Camera-type eye (tissue), 1 donor: ENCODE measurements around a stretch of chr7.

DNA sequence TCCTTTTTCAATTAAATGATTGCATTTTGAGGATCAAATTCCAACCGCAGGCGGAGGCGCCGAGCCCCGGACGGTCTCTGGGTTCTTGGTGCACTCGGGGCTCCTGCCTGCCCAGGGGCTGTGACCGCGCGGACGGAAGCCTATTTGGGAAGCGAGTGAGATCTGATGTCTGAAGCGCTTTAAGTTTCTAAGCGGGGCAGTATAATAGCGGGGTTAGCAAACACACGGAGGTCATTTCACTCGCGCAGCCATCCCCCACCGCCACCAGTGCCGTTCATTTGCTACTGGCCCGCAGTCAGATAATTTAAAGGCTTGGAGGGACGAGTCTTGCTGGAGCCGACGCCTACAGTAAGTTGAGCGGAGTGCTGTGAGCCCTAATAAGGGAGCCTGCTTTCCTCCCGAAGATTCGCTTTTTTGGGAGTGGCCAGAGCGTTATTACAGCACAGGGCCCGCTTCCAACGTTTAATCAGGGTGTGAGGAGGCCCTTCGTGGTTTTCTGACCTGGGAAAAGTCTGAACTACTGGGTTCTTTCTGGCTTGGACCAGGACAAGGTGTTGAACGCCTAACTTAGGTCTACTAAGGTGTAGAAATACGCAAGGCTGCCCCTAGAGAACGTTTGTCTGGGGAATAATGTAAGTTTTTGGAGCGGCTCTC, 32.1 kb upstream of the TOMM7 start:
- RAMPAGE, long total RNA, result no peak

GRCh38 chr7:22858829-22859587, 36.4 kb upstream of the TOMM7 start:
- RAMPAGE, long total RNA, result no peak

DNA sequence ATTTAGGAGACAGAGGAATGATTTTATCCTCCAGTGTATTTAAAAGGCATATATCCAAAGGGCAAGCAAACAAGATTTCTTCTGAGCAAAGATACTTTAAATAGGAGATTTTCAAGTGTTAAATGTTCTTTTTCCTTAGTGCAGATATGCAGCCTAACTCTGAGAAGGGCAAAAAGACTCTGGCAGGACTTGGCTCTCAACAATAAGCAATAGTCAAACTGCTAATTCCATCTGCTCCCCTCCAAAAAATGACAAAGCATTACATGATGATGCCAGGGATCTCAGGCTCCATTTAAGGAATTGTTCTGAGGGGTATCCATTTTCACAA, 4.2 kb downstream of the HYCC1 start:
- RAMPAGE, long total RNA, result no peak

DNA sequence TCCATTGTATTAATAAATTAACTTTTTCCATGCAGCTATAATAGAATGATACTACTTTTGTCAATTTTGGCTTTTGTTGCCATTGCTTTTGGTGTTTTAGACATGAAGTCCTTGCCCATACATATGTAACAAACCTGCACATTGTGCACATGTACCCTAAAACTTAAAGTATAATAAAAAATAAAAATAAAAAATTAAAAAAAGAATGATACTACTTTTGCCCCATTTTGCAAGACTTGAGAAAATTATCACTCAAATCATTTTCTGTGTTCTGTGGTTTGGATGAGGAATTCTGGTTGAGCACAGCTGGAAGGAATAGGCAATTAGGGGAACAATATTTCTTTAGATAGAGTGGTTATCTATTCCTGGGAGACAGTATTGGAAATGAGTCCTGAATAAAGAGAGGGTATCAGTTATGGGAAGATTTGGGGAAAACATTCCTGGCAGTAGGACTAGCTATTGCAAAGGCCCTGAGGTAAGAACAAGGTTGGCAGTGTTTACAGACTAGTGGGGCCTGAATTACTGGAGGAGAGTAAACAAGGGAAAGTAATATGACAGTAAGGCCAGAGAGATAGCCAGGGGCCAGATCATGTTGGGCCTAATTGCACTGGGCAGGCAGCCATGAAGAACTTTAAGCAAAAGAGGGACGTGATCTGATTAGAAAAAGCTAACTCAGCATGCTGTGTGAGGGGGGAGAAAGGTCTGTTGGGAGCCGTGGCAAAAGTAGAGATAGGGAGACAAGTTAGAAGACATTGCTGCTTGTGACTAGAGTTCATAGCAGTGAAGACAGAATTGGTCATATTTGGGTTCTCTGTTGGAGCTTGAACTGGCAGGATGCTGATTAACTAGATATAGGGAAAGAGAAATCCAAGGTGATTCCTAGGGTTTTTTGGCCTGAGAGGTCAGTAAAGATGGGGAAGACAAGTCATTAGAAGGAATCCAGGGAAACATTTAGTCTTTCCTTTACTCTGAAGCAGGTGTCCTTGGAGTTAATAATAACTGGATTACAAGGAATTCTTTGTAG, 9.1 kb downstream of the NUP42 start:
- RAMPAGE, long total RNA, result no peak

GRCh38 chr7:23471181-23472115, 1.2 kb upstream of the IGF2BP3 start:
- RAMPAGE, long total RNA, result no peak

- RAMPAGE, long total RNA, result no peak
These were observed 1.2 kb downstream of the GSDME start for GRCh38 chr7:24755916-24756577.

DNA sequence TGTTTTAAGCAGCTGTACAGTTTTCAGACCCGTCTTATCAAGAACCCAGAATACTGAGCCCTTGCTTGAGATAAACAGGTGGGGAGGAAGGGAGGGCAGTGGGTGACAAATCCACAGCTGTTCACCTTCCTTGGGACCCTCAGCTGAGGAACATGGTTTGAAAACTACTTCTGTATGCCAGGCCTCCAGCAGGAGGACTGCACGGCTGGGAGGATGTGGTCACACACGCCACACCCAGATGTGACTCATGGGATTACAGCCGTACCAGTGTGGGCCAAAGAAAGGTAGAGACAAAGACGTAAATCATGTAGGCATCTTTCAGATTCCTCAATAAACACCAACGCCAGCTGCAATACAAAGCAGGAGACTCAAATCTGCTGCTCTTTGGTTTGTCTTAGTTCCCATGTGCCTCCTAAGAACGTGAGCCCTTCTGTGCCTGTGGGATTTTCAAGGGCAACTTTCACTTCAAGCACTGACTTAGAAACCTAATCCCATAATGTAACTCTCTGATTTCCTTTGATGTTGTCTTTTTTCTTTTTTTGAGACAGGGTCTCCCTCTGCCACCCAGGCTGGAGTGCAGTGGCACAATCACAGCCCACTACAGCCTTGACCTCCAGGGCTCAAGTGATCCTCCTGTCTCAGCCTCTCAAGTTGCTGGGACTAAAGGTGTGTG, 64.2 kb upstream of the GSDME start:
- RAMPAGE, long total RNA, result no peak

GRCh38 chr7:25119331-25119854, 5.7 kb downstream of the CYCS start:
- RAMPAGE, long total RNA, result no peak

DNA sequence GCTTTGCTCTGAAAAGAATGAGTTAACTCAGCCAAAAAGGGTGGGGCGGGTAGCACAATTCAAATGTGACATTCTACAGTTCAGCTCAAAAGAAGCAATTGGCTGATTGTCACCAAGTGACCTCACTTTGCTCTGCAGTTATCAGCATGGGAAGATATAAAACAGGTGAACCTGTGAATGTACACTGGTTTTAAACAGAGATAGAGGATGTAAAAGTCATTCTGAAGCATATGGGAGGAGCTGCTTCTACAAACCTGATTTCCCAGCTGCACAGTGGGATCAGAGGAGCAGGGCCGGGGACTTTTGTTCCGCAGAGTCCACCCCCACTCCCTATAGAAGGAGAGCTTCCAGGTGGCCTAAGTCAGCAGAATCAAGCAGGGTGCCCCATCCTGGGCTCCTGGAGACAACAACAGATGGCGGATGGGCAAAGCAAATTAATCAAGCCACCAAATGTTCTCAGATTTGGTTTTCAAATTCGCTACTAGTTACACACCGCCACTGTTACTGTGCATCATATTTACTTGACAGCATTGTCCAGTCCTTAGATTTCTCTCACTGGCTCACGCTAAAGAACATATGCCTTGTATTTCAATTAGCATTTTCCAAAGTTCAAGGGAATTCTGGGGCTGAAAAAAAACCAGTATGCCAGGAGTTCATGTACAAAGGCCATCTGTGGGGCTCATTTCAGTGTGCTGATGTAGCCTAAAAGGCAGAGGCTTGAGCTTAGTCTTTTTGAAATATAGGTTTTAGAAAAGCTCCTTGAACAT, 27.6 kb upstream of the NPVF start:
- RAMPAGE, long total RNA, result no peak

GRCh38 chr7:25408326-25408598, 180.0 kb upstream of the NPVF start:
- RAMPAGE, long total RNA, result no peak

GRCh38 chr7:25580161-25580360, 351.8 kb upstream of the NPVF start:
- RAMPAGE, long total RNA, result no peak

GRCh38 chr7:26179539-26180549, 20.7 kb downstream of the HNRNPA2B1 start:
- RAMPAGE, long total RNA, result no peak

- RAMPAGE, long total RNA, result no peak
These were observed 4.8 kb downstream of the HNRNPA2B1 start for GRCh38 chr7:26195605-26196292.

- RAMPAGE, long total RNA, result start-site peak on the minus strand at chr7:26197353-26197406, 93 reads
These were observed 3.1 kb downstream of the HNRNPA2B1 start for GRCh38 chr7:26197289-26198075.

GRCh38 chr7:26198076-26198492, 2.5 kb downstream of the HNRNPA2B1 start:
- RAMPAGE, long total RNA, result no peak

- RAMPAGE, long total RNA, result no peak
These were observed 10.2 kb downstream of the CBX3 start for GRCh38 chr7:26211426-26212440.

- RAMPAGE, long total RNA, result no peak
These were observed 259.9 kb downstream of the SNX10 start for GRCh38 chr7:26551537-26551974.

GRCh38 chr7:27096792-27097891, 1.3 kb upstream of the HOXA1 start:
- RAMPAGE, long total RNA, result no peak

DNA sequence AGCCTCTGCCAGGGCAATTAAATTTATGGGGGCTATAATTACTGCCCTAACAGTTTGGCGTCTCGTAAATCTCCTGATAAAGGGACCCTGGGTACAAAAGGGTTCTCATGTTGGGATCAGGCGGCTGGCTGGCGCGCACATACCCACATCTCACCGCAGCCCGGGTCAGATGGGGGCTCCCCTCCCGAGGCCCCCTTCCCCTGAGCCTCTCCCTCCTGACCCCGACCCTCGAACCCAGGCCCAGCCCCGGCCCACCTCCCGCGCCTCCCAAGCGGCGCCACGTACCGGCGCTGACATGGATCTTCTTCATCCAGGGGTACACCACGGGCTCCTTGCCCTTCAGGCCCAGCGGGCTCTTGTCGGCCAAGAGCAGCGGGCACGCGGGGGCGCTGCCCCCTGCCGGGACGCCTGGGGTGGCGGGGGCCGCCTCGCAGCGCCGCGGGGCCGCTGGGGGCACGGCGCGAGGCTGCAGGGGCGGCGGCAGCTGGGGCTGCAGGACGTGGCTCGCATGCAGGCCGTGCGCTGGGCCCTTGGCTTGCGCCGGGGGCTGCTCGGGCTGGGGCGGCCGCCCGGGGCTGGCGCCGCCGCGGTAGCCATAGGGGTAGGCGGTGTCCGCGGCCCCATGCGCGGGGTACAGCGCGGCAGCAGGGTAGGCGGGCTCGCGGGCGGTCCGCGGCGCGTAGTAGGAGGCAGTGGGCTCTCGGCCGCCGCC, 568 bp downstream of the HOXA4 start:
- RAMPAGE, long total RNA, result no peak

DNA sequence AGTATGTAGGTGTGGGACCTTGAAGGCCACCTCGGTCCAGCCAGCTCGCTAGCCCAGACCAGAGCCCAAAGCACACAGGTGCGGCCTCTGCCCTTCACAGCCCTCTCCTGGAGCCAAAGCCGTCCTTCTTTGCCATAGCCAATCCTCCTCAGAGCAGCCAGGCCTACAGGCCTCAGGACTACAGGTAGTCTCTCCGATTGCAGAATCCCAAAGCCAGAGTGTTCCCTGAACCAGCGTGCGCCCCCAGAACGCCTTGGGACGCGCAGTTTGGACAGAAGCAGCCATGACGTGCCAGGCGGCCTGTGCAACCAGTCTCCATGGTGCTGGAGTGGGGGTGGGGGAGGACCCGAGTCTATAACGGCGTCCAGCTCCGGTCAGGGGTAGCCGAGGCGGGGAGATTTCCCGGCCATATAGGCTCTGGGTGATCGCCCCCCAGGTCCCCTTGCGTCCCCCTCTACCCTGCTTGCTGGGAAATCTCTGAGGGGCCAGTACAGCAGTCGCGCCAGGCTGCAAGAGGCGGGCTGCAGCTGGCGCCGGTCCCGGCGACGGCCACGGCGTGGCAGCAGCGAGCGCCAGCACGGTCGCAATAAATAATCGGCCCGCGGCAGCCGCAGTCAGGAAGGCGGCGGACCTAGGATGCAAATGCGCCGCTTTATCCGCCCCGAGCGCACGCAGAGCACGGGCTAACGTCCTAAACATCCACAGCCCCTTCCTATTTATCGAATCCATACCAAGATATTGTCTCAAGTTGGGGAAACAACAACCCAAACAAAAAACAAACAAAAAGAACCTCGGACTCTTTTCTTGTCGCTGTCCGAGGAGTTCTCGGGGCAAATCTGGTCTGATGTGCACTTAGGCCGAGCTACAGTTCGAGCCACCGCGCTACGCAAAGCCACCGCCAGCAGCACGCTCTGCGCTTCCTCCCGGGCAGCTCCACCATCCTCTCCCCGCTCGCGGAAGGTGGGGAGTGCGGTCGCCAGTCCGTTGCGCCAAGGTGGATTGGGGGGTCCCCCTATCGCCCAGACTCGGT, 1.6 kb downstream of the HOXA3 start:
- RAMPAGE, long total RNA, result no peak